ENCODE data around the genes SCAMP2, PPCDC and MAN2C1.

DNA sequence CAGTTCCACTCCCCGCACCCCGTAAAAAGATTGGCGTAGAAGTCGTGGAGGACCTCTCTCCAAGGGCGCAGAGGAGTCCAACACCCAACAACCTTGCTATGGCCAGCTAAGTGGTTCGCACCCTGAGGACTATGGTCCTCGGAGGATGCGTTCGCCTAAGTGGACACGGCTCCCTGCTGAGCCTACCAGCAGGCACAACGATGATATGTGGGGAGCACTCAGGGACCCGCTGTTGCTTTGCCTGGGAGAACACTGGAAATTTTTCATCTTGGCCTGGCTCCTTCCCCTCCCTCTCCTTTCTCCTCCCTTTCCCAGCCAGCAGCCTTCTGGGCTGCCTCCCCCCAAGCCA, 423 bp upstream of the SEMA7A start:
- PRO-cap, 3 experiments = peak in 3 of 3 experiments; most common minus-strand start position 254 of the sequence (in 3)
- RAMPAGE, long total RNA, 2 experiments = no peak in any of the 2 experiments
- RRBS = no CpG with 5 or more reads among the region's 12 CpGs

- PRO-cap, 3 experiments = no peak in any of the 3 experiments
- RAMPAGE, long total RNA, 2 experiments = no peak in any of the 2 experiments
- RRBS = no CpG with 5 or more reads among the region's 16 CpGs
These were observed 4.1 kb downstream of the CYP1A2 start for GRCh38 chr15:74752425-74753440.

GRCh38 chr15:74781604-74782017, 269 bp upstream of the CSK start:
- PRO-cap, 3 experiments = peak in 3 of 3 experiments; most common minus-strand start chr15:74781930 (in 3)
- RAMPAGE, long total RNA, 2 experiments = no peak in any of the 2 experiments
- RRBS = 1% methylated on average over 12 of the region's 28 CpGs

- PRO-cap, 3 experiments = peak in 3 of 3 experiments; most common plus-strand start chr15:74803931 (in 1)
- RAMPAGE, long total RNA, 2 experiments = no peak in any of the 2 experiments
- RRBS = no CpG with 5 or more reads among the region's 8 CpGs
These were observed 8.5 kb upstream of the LMAN1L start for GRCh38 chr15:74803816-74804794.

- PRO-cap, 3 experiments = no peak in any of the 3 experiments
- RAMPAGE, long total RNA, 2 experiments = start-site peak on the plus strand in 2 of 2 experiments, at chr15:74816162-74816432 at its widest, 17 to 21 reads per replicate
- RRBS = 26% methylated on average over 17 of the region's 28 CpGs
These were observed 3.4 kb downstream of the LMAN1L start for GRCh38 chr15:74815867-74816564.

- PRO-cap, 3 experiments = peak in 3 of 3 experiments; most common plus-strand start chr15:74873130 (in 3); most common minus-strand start chr15:74873351 (in 3)
- RAMPAGE, long total RNA, 2 experiments = start-site peak on the minus strand in 2 of 2 experiments, at chr15:74872977-74873359 at its widest, 75 to 1,726 reads per replicate
- RRBS = 1% methylated on average over 18 of the region's 63 CpGs
These were observed at the start of gene SCAMP2 for GRCh38 chr15:74872669-74873644. Gene SCAMP2, minus strand, starts transcription at chr15:74873365.

- PRO-cap, 3 experiments = no peak in any of the 3 experiments
- RAMPAGE, long total RNA, 2 experiments = no peak in any of the 2 experiments
- RRBS = no CpG with 5 or more reads among the region's 19 CpGs
These were observed 7.4 kb downstream of the MPI start for GRCh38 chr15:74896984-74897990.

- PRO-cap, 3 experiments = no peak in any of the 3 experiments
- RAMPAGE, long total RNA, 2 experiments = no peak in any of the 2 experiments
- RRBS = no CpG with 5 or more reads among the region's 5 CpGs
These were observed 3.6 kb upstream of the PPCDC start for GRCh38 chr15:75019504-75020391.

DNA sequence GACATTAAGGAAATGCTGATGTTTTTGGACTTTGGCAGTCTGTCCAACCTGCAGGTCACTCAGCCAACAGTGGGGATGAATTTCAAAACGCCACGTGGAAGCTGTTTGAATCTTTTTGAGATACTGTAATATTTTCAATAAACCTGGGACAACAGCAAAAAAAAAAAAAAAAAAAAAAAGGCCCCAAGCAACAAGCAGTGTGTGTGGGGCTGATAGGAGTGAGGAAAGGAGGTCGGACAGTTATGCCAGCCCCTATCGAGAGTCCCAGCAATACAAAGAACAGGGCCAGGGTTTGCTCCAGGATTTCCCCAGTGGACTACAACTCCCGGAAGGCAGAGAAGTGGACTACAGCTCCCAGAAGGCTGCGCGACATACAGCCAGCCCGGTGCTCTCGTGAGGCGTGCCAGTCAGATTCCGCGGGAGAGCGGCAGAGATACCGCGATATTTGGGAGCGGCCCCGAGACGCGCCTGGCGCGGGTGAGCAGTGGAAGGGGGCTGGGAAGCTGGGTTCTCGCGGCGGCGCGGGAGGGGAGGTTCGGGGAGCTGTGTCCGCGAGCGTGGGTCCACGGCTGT, at the start of gene PPCDC:
Gene PPCDC (plus strand): TSS at position 441 of the 573 bp plus-strand sequence.
- PRO-cap, 3 experiments = peak in 3 of 3 experiments; most common plus-strand start position 460 of the sequence (in 3); most common minus-strand start position 244 of the sequence (in 1)
- RAMPAGE, long total RNA, 2 experiments = start-site peak on the plus strand in 1 of 2 experiments, centred at position 460 of the sequence, 93 reads per replicate
- RRBS = 2% methylated on average over 4 of the region's 31 CpGs

- PRO-cap, 3 experiments = no peak in any of the 3 experiments
- RAMPAGE, long total RNA, 2 experiments = no peak in any of the 2 experiments
- RRBS = no CpG with 5 or more reads among the region's 4 CpGs
These were observed 8.7 kb downstream of the PPCDC start for GRCh38 chr15:75031927-75032637.

GRCh38 chr15:75043505-75044483, 20.4 kb downstream of the PPCDC start:
- PRO-cap, 3 experiments = peak in 3 of 3 experiments; most common plus-strand start chr15:75043875 (in 3); most common minus-strand start chr15:75043753 (in 2)
- RAMPAGE, long total RNA, 2 experiments = no peak in any of the 2 experiments
- RRBS = 62% methylated on average over 7 of the region's 25 CpGs

GRCh38 chr15:75065114-75065963, 41.9 kb downstream of the PPCDC start:
- PRO-cap, 3 experiments = no peak in any of the 3 experiments
- RAMPAGE, long total RNA, 2 experiments = no peak in any of the 2 experiments
- RRBS = no CpG with 5 or more reads among the region's 7 CpGs

GRCh38 chr15:75108054-75108937, 84.9 kb downstream of the PPCDC start:
- PRO-cap, 3 experiments = no peak in any of the 3 experiments
- RAMPAGE, long total RNA, 2 experiments = no peak in any of the 2 experiments
- RRBS = no CpG with 5 or more reads among the region's 13 CpGs

GRCh38 chr15:75349327-75350562, 2.9 kb downstream of the NEIL1 start:
- PRO-cap, 3 experiments = no peak in any of the 3 experiments
- RAMPAGE, long total RNA, 2 experiments = no peak in any of the 2 experiments
- RRBS = no CpG with 5 or more reads among the region's 20 CpGs

- PRO-cap, 3 experiments = no peak in any of the 3 experiments
- RAMPAGE, long total RNA, 2 experiments = no peak in any of the 2 experiments
- RRBS = no CpG with 5 or more reads among the region's 2 CpGs
These were observed 4.3 kb downstream of the NEIL1 start for GRCh38 chr15:75351043-75351619.

- PRO-cap, 3 experiments = peak in 3 of 3 experiments; most common plus-strand start chr15:75368081 (in 2); most common minus-strand start chr15:75367978 (in 2)
- RAMPAGE, long total RNA, 2 experiments = no peak in any of the 2 experiments
- RRBS = 2% methylated on average over 6 of the region's 25 CpGs
These were observed 611 bp downstream of the MAN2C1 start for GRCh38 chr15:75367753-75368238.

GRCh38 chr15:75368239-75369099, at the start of gene MAN2C1:
Gene MAN2C1, minus strand, starts transcription at chr15:75368607.
- PRO-cap, 3 experiments = peak in 3 of 3 experiments; most common plus-strand start chr15:75368691 (in 2); most common minus-strand start chr15:75368605 (in 3)
- RAMPAGE, long total RNA, 2 experiments = start-site peak on the minus strand in 1 of 2 experiments, at chr15:75368560-75368609 at its widest, 521 reads per replicate
- RRBS = 2% methylated on average over 29 of the region's 65 CpGs

DNA sequence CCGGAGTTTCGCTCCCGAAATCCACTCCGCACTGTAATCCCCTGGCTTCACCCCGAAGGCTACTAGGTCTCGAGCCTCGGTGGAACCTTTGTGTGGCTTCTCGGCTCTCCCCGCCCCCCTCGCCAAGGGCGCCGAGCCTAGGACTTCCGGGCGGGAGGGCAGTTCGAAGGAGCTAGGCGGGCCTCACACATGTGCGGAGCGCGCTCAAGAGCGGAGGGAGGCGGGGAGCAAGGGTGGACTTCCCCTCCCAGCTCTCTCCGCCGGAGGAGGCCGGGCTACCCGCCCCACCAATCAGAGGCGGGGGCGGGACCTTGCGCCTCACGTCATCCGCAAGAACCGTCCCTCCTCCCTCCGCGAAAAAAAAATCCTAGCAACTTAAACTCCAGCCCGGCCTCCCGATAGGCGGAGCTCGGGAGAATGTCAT, 2.3 kb upstream of the SIN3A start:
- PRO-cap, 3 experiments = peak in 3 of 3 experiments; most common minus-strand start position 259 of the sequence (in 2)
- RAMPAGE, long total RNA, 2 experiments = no peak in any of the 2 experiments
- RRBS = 0% methylated on average over 10 of the region's 37 CpGs

- PRO-cap, 3 experiments = no peak in any of the 3 experiments
- RAMPAGE, long total RNA, 2 experiments = no peak in any of the 2 experiments
- RRBS = no CpG with 5 or more reads among the region's 6 CpGs
These were observed 3.7 kb downstream of the SNX33 start for GRCh38 chr15:75651250-75651999.

GRCh38 chr15:75653418-75653881, 5.7 kb downstream of the SNX33 start:
- PRO-cap, 3 experiments = no peak in any of the 3 experiments
- RAMPAGE, long total RNA, 2 experiments = no peak in any of the 2 experiments
- RRBS = no CpG with 5 or more reads among the region's 13 CpGs